ENCODE measurements around the genes H3Y2 and H3Y1.

- RRBS, result no CpG with 5 or more reads among the region's 14 CpGs
CAGE:
- cytosol, long polyA plus RNA, result no peak
- long polyA plus RNA, result no peak
- nucleus, long polyA plus RNA, result no peak
Observed at GRCh38 chr5:16549698-16551108, 66.6 kb downstream of the RETREG1 start.

DNA sequence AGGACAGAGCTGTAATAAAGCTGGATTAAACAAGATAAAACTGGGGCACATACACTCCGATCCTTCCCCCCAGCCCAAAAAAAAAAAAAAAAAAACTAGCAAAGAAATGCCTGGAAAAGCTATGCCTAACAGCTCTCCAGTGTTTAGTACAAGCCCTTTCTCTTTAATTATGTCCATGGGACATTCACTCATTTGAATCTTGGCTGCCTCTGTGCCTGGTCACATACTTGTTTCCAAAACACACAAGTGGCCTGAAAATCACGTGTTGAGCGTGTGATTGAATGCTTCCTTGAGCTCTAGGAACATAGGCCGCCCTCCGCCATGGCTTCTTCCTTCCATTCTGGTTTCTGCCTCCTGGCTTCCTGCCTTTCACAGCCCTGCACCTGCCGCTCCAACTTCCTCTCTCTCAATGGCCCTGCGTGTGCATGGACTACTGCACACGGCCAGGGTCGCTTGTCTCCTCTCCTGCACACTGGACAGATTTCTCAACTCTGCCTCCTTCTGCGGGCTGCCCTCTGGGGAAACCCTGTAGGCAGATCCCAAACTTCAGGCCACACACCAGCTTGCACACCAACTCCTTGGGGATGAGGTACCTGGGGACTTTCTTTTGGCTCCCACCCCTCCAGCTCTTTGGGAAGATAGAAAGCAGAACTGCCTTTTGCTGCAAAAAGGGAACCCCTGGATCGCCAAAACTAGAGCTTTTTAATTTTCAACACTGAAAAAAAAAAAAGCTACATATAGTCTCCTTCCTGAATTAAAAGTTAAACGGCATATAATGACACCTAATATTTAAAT, 111.2 kb upstream of the RETREG1 start:
- RRBS, result no CpG with 5 or more reads among the region's 12 CpGs
CAGE:
- cytosol, long polyA plus RNA, result no peak
- long polyA plus RNA, result no peak
- nucleus, long polyA plus RNA, result no peak

- RRBS, result no CpG with 5 or more reads among the region's 5 CpGs
CAGE:
- cytosol, long polyA plus RNA, result no peak
- long polyA plus RNA, result no peak
- nucleus, long polyA plus RNA, result no peak
Observed at GRCh38 chr5:16764132-16764642, 147.4 kb upstream of the RETREG1 start.

DNA sequence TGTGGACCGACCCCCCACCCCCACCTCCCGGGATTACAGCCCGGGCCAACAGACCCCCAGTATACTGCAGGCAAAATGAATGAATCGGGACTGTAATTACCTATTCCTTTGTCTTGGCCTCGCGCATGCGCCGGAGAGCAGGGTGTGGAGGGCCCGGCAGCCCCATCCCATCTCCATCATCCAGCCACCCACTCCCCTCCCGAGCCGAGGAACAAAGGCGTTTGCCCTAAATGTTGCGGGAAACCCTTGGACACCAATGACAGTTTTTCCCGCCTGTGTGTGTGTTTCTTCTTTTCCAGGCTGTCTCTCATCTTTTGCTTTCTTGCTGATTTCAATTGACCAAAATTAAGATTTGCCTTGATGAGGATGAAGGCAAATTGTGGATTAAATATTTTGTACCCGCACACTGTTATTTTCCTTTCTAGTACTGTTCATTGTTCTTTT, 1.7 kb downstream of the BASP1 start:
- RRBS, result 8% methylated on average over 5 of the region's 15 CpGs
CAGE:
- cytosol, long polyA plus RNA, result no peak
- long polyA plus RNA, result no peak
- nucleus, long polyA plus RNA, result no peak

- RRBS, result no CpG with 5 or more reads among the region's 2 CpGs
CAGE:
- cytosol, long polyA plus RNA, result no peak
- long polyA plus RNA, result no peak
- nucleus, long polyA plus RNA, result no peak
Observed at GRCh38 chr5:17222533-17223114, 5.2 kb downstream of the BASP1 start.

GRCh38 chr5:17229239-17229733, 11.9 kb downstream of the BASP1 start:
- RRBS, result no CpG with 5 or more reads among the region's 4 CpGs
CAGE:
- cytosol, long polyA plus RNA, result no peak
- long polyA plus RNA, result no peak
- nucleus, long polyA plus RNA, result no peak

- RRBS, result no CpG with 5 or more reads among the region's 5 CpGs
CAGE:
- cytosol, long polyA plus RNA, result no peak
- long polyA plus RNA, result no peak
- nucleus, long polyA plus RNA, result no peak
Observed at GRCh38 chr5:17282278-17282693, 64.9 kb downstream of the BASP1 start.

DNA sequence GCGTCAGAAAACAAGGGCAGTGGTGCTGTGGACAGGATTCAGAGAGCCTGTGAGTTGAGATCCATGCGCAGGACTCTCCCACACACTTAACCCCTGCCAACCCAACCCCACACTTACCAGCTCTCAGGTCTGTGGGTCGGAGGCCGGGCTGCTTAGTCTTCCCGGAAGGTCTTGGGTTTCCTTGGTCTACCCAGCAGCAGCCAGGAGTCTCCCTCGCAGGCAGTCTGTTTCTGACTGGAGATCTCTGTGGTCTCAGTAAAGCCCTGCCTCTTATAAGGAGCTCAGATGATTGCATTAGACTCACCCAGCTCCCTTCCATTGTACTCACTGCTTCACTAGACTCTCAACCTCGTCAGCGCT, at the start of gene H3Y2:
Gene H3Y2 (minus strand): TSS at position 246 of the 360 bp plus-strand sequence.
- RRBS, result no CpG with 5 or more reads among the region's 8 CpGs
CAGE:
- cytosol, long polyA plus RNA, result no peak
- long polyA plus RNA, result no peak
- nucleus, long polyA plus RNA, result no peak

- RRBS, result no CpG with 5 or more reads among the region's 5 CpGs
CAGE:
- cytosol, long polyA plus RNA, result no peak
- long polyA plus RNA, result no peak
- nucleus, long polyA plus RNA, result no peak
Observed at GRCh38 chr5:17655669-17655988, at the start of gene H3Y1. H3Y1 (minus strand) TSS chr5:17655849.

DNA sequence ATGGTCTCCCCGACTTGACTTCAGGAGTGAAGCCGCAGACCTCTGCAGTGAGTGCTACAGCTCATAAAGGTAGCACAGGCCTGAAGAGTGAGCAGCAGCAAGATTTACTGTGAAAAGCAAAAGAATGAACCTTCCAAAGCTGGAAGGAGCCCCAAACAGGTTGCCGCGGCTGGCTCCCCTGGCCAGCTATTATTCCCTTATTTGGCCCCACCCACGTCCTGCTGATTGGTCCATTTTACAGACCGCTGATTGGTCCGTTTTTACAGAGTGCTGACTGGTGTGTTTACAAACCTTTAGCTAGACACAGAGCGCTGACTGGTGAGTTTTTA, 624.9 kb upstream of the CDH18 start:
- RRBS, result no CpG with 5 or more reads among the region's 8 CpGs
CAGE:
- cytosol, long polyA plus RNA, result no peak
- long polyA plus RNA, result no peak
- nucleus, long polyA plus RNA, result no peak

GRCh38 chr5:25445305-25446349, 800.8 kb upstream of the CDH10 start:
- RRBS, result no CpG with 5 or more reads among the region's 14 CpGs
CAGE:
- cytosol, long polyA plus RNA, result no peak
- long polyA plus RNA, result no peak
- nucleus, long polyA plus RNA, result no peak

- RRBS, result 27% methylated on average over 7 of the region's 53 CpGs
CAGE:
- cytosol, long polyA plus RNA, result no peak
- long polyA plus RNA, result no peak
- nucleus, long polyA plus RNA, result no peak
Observed at GRCh38 chr5:31854163-31855273, 215.6 kb downstream of the PDZD2 start.

GRCh38 chr5:31935788-31936604, 238.1 kb downstream of the GOLPH3 start:
- RRBS, result no CpG with 5 or more reads among the region's 9 CpGs
CAGE:
- cytosol, long polyA plus RNA, result no peak
- long polyA plus RNA, result no peak
- nucleus, long polyA plus RNA, result no peak

- RRBS, result no CpG with 5 or more reads among the region's 18 CpGs
CAGE:
- cytosol, long polyA plus RNA, result no peak
- long polyA plus RNA, result no peak
- nucleus, long polyA plus RNA, result no peak
Observed at GRCh38 chr5:32017681-32018899, 156.0 kb downstream of the GOLPH3 start.

- RRBS, result no CpG with 5 or more reads among the region's 6 CpGs
CAGE:
- cytosol, long polyA plus RNA, result no peak
- long polyA plus RNA, result no peak
- nucleus, long polyA plus RNA, result no peak
Observed at GRCh38 chr5:32123826-32125209, 49.8 kb downstream of the GOLPH3 start.

DNA sequence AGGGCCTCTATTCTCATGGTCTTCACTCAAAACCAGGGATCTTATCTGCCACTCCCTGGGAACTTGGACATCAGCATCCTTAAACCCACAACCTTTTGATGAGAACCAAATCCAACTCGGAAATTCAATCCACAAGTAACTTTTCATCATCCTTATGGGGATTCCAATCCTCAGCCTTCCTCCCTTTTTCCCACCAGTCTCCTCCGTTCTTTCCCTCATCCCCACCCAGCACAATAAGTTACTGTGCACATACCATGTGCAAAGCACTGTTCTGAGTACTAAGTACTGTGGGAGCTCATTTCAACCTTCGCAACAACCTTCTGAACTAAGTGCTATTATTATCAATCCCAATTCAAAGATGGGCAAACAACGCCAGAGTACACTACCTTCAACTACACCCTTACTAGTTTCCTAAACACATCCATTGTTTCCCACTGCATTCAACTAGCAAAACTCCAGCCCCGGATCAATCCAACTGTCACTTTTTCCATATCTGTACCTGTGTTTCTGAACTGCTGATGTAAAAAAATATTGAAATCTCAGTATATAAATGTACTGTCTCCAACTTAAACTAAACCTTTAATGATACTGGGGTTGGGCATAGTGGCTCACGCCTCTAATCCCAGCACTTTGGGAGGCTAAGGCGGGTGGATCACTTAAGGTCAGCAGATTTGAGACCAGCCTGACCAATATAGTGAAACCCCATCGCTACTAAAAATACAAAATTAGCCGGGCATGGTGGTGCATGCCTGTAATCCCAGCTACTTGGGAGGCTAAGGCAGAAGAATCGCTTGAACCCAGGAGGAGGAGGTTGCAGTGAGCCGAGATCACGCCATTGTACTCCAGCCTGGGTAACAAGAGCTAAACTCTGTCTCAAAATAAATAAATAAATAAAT, 16.8 kb downstream of the GOLPH3 start:
- RRBS, result no CpG with 5 or more reads among the region's 12 CpGs
CAGE:
- cytosol, long polyA plus RNA, result no peak
- long polyA plus RNA, result no peak
- nucleus, long polyA plus RNA, result no peak

DNA sequence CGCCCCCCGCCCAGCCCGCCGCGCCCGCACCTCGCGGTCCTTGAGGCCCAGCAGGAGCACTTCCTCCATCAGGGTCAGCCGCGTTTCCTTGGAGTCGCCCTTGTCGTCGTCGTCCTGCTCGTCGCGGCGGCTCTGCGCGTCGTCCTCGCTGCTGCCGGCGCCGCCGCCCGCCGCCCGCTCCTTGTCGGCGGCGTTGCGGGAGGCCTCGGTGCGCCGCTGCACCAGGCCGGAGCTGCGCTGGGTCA, 417 bp downstream of the GOLPH3 start:
- RRBS, result under 1% methylated on average over 15 of the region's 38 CpGs
CAGE:
- cytosol, long polyA plus RNA, result no peak
- long polyA plus RNA, result no peak
- nucleus, long polyA plus RNA, result no peak

- RRBS, result no CpG with 5 or more reads among the region's 8 CpGs
CAGE:
- cytosol, long polyA plus RNA, result no peak
- long polyA plus RNA, result no peak
- nucleus, long polyA plus RNA, result no peak
Observed at GRCh38 chr5:32190170-32190572, 16.1 kb upstream of the GOLPH3 start.

DNA sequence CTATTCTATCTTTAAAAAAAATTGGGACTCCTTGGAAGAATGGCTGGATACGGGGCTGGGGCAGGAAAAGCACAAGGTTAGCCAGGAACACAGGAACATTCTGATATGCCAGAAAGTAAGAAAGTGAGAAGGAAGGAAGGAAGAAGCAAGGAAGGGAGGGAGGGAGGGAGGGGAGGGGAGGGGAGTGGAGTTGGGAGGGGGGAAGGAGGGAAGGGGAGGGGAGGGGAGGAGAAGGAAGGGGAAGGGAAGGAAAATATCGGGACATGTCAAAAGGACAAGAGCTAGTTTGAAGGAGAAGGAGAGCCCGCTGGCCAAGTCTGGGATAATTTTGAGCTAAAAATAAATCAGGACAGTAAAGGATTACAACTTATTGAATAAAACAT, 26.3 kb upstream of the GOLPH3 start:
- RRBS, result no CpG with 5 or more reads among the region's 3 CpGs
CAGE:
- cytosol, long polyA plus RNA, result no peak
- long polyA plus RNA, result no peak
- nucleus, long polyA plus RNA, result no peak

- RRBS, result no CpG with 5 or more reads among the region's 9 CpGs
CAGE:
- cytosol, long polyA plus RNA, result no peak
- long polyA plus RNA, result no peak
- nucleus, long polyA plus RNA, result no peak
Observed at GRCh38 chr5:32232287-32232937, 58.3 kb upstream of the GOLPH3 start.